Penis (tissue), 1 donor: ENCODE measurements around a stretch of chr4.

DNA sequence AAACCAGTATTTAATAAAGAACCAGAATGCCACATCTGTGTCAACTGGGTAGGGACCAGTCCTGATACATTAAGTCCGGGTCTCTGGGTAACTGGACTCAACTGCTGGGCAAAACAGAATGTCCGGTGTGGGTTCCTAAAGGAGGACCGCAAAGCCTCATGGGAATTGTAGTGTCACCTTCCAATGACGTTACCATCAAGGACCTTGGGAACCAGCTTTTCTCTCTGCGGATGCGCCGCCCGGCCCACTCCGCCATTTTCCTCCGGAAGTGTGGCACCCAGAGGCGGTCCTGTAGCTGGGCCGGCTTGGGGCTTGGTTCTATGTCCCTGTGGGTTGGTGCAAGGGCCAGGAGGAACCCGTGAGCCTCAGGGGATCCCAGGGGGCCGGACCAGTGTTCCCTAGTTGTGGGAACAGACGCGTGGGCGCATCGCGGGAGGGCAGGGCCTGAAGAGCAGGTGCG lies 175.0 kb downstream of the CWH43 start:
- PRO-cap = no peak

DNA sequence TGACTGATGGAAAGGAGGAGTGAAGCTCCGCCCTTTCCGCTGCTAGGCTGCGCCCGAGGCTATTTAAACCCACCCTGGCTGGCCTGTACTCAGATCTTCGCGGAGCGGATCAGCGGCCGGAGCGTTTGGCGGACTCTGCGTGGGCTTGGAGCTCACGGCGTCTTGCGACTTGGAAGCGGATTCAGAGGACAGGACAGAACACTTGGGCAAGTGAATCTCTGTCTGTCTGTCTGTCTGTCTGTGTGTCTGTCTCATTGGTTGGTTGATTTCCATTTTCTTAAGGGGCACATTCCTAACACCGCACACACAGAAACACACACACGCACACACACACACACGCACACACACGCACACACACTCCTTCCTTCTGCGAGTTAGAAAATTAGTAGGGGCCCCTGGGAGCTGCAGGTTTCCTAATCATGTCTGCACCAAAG lies 328.9 kb downstream of the CWH43 start:
- PRO-cap = no peak

- PRO-cap = no peak
Observed at GRCh38 chr4:51855648-51856197, 12.8 kb downstream of the DCUN1D4 start.

GRCh38 chr4:51884667-51885547 lies 42.0 kb downstream of the DCUN1D4 start:
- PRO-cap = no peak

DNA sequence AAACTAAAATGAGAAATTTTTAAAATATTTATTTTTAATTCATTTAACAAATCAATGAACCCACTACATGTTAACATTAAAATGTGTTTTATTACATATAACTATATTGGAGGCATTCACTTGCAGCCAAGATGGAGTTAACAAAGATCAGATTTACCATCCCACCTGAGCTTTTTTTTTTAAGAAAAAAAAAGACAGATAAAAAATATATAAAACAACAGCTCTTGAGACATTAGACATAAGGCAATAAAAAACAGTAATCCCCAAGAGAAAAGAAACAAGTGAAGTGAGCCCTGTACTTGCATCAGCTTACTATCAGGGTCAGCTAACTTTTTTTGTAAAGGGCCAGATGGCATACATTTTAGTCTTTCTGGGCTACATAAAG lies 173.2 kb downstream of the USP46 start:
- PRO-cap = no peak

DNA sequence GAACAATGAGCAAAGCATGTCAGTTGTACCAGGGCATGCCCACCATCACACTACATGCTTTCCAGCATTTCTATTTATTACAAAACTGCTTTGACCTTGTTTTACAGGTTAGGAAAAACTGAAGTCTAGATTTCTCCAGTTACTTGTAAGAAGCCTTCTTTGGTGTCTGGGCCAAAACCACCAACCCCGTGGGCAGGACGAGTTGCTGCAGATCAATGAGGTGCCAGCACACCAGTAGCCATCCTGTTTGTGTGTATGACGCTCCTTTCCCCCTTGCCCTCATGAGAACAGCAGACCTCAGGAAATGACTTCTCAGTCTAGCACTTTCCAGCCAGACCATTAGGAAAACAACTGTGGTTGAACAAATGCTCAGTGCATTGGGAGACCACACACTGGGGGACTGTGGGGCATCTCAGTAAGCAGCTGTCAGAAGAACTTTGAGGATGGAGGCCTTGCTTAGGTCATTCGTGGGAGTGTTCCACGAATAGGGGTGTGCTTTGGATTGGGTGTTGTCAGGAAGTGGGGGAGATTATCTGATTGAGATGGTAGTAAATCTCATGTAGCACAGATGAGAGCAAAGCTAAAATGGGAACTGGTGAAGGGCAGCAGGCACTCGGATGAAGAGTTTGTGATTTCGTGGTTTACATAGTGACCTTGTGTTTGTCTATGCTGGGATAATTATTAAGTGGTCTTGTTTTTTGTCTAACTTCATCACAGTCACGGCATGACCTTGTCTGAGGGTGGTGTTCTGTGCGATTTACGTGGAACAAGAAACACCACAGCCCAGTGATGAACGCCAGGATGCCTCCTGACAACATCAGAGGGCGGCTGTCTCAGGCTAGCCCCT lies 70.3 kb downstream of the USP46 start:
- PRO-cap = no peak

- PRO-cap = no peak
Observed at GRCh38 chr4:52939201-52939770, 77.2 kb downstream of the RASL11B start.

DNA sequence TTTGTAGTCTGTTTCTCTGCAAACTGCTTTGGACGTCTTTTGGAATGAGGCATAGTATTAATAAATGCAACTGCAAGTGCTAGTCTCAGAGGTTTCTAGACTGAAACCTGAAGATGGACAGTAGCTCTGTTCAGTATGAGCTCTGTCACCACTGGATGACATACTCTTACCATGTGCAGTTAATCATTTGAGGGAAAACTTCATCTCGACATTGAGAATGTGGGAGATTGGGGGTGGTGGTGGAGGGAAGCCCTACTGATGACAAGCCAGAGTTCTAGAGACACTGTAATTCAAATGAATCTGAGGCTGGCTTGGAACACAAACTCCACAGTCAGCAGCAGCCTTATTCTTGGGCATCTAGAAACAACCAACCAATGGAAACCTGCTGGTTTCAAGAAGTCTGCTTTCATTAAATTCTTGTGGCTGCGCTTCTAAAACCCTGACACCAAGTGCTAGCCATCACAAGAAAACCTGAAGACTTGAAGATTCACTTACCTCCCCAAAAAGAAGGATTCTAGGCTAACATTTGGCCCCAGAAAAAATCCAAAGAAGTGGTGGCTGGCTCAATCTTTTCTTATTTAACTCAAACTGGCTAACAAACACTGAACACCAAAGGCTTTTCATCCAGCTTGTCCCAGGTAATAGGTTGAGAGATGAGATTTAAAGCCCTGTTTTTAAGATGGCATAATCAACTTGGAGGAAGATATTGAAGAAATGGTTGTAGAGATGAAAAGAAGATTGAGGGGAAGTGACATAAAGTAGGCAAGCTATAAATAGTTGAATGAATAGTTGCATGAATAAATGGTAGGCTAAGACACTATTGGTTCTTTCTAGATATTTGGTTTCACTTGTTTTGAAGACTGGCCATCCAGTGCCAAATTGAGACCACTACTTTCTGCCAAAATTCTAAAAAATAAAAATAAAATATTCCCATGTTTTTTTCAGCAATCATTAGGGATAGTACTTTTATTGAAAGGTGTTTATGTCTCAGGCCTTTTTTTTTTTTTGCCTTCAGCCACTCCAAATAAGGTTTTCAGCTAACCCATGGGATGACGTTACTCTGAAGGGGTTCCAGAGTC lies 161.9 kb downstream of the RASL11B start:
- PRO-cap = no peak

DNA sequence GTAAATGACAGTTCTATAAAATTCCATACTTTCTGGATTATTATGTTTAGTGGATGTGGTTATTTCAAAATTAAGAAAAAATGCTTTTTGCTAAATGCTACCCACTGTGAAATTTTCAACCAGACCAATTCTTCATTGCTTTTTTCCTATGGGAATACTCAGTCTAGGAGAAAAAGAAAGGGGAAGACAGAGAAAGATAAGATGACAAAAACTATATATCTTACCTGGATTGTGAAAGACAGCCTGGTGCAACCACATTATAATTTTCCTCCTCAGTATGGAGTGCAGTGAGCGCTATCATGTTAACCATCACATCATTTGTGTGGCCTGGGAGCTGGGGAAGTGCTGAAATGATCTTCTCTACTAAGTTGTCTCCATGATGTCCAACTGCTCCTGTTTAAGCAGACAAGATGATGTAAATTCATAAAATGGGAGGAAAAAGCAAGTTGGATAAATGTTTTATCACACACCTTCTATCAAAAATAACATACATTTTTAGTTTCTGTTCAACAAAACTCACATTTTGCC lies 13.4 kb downstream of the SCFD2 start:
- PRO-cap = no peak

GRCh38 chr4:53389752-53390122 lies 12.3 kb downstream of the FIP1L1 start:
- PRO-cap = no peak

DNA sequence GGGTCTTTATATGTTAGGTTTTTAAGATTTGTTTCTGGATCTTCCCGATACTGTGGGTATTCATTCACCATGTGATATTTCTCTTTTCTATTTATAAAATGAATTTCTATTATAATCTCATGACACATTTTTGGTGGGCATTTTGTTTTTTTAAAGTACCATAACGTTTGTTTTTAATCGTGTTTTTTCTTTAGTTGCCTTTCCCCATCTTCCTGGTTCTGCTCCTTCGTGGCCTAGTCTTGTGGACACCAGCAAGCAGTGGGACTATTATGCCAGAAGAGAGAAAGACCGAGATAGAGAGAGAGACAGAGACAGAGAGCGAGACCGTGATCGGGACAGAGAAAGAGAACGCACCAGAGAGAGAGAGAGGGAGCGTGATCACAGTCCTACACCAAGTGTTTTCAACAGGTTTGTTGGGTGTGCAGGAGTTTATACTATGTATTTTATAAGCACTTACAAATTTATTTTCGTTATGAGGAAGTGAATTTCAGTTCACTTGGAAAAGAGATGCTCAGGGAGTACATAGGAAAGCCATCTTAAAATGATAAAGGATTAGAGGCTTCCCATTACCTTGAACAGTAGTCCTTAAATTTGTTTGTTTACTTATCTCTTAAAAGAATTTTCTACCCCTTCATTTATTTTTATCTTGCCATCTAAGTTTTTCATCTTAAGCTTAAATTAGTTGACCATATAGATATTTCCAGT lies 75.4 kb downstream of the FIP1L1 start:
- PRO-cap = no peak

GRCh38 chr4:53478472-53479053 lies 101.1 kb downstream of the FIP1L1 start:
- PRO-cap = no peak

GRCh38 chr4:53564330-53564764 lies 26.9 kb downstream of the LNX1 start:
- PRO-cap = no peak

GRCh38 chr4:53695493-53696419 lies 104.5 kb upstream of the LNX1 start:
- PRO-cap = no peak

DNA sequence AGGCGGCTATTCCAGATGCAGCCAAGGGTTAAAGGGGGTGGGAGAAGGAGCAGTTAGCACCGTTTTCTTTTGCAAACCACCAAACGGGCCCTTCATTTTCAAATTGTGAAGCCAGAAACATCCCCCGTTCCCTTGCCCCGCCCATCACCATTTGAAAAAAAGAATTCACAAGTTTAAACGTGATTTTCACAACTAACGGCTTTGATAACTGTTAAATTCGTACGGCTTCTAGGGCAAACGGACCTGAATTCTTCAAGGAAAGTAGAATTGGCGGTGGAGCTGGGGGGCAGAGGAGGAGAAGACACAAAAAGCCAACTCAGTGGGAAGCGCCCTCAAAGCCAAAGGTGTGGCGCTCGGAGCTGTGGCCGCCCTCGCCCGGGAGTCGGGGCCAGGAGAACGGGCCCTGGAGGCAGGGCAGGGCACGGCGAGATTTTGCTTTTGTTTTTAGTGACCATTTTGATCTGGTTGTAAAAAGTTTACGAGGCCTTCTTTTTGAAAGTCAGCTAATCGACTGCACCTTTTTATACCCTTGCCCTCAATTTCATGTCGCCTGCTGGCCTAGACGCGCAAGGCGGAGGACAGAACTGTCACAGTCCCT lies 3.2 kb upstream of the PDGFRA start:
- PRO-cap = no peak

DNA sequence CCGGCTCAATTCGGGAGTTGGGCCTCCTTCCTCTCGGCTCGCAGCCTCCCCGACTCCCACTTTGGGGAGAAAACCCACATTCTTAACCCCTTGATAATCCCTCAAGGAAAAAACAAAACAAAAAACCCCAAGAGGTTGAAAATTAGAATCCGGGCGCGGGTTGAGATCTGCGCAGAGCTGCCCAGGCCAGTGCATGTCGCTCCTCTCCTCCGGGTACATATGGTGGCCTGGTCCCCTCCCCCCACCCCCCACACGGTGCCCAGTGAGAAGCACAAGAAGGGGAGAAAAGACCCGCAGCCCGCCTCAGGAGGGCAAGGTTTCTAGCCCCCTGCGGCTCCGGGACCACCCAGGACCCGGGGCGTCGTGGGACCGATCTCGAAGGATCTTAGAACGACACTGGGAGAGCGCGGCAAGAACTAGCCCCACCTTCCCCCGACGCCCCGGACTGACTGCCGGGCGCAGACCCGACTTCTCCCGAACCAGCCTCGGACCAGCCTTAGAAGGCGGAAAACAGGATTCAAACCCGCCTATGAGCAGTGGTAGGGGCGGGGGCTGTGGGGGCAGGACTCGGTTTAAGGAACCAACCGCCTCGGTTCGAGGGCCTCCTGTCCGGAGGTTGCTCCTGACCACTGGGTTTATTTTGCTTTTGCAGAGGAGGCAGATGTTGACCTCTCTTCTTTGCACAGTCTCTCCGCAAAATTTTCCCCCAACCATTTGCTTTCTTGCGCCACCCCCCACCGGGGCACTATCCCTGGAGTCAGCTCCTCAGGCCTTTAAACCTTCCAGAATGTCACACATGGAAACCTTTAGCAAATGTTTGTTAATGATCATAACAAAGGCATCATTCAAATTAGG lies 2.4 kb upstream of the PDGFRA start:
- PRO-cap = bidirectional peak, plus-strand start at position 626 of the sequence, minus-strand start at position 473 of the sequence

- PRO-cap = bidirectional peak, plus-strand start at chr4:54233929, minus-strand start at chr4:54233786
Observed at GRCh38 chr4:54233223-54234217, 4.4 kb downstream of the PDGFRA start.

DNA sequence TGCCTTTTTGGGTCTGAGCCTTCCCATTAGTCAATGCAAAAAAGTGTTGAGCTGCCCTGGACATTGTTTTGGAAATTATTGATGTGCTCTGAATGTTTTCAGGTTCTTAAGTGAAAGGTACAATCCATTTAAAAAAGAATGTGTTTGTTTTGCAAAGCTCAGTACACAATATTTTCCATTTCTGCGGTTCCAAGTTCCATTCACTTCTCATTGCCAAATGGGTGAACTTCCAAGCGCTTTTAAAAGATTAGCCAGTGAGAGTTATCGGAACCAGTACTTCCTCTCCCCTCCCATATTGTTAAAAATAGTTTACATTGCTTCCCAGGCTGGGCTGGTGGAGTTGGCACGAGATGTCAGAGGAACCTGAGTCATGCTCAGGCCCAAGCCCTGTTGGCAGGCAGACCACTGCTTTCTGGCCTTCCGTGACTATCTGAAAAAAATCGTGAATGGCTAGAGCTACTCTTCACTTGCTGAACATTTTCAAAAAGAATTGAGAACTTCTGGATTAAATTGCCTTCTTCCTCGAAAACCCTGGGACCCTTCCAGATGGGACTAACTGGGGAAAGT lies 52.2 kb downstream of the PDGFRA start:
- PRO-cap = no peak

DNA sequence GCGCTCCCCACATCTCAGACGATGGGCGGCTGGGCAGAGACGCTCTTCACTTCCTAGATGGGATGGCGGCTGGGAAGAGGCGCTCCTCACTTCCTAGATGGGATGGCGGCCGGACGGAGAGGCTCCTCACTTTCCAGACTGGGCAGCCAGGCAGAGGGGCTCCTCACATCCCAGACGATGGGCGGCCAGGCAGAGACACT lies 96.7 kb downstream of the PDGFRA start:
- PRO-cap = no peak

- PRO-cap = no peak
Observed at GRCh38 chr4:54632917-54633425, 24.8 kb upstream of the KIT start.